ENCODE measurements around the gene CMTM4.

GRCh38 chr16:66559840-66560393 lies 6.3 kb upstream of the CMTM1 start:
- PRO-cap, result no peak
- CAGE, long polyA plus RNA, result no peak

- PRO-cap, result no peak
- CAGE, long polyA plus RNA, result no peak
Observed at GRCh38 chr16:66603488-66603836, 1.0 kb upstream of the CMTM3 start.

DNA sequence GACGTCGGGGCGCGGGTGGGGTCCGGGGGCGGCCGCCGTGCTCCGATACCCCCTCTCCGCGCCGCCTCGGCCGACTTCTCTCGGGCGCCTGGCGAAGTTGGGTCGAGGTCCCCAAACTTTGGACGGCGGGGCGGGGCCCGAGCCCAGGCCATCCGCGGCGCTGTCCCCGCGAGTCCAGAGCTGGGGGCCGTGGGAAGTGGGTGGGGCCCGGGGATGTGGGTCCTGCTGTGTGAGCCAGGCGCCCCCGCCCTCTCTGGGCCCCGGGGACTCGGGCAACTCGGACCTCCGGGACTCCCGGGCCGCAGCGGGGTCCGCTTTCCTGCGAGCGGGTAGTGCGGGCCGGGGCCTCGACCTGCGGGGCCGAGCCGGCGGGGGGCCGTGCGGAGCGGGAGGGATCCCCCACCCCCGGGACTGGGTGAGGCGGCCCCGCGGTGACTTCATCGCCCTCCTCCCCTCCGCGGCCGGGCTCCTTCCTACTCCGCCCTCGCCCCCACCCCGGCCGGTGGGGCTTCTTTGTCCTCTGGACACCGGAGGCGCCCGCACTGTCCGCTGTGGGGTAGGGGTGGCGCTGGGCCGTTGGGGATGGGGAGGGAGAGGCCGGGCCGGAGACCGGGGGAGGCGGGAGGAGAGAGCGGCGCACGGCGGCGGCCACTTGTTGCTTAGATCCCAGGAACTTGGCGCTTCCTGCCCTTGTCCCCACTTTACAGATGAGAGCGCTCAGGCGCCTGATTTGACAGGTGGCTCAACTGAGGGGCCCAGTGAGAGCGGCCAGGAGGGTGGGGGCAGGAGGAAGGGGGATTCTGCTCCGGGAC lies 714 bp downstream of the CMTM3 start:
- PRO-cap, result no peak
- CAGE, long polyA plus RNA, result no peak

- PRO-cap, result no peak
- CAGE, long polyA plus RNA, result no peak
Observed at GRCh38 chr16:66617807-66618200, 13.3 kb downstream of the CMTM3 start.

DNA sequence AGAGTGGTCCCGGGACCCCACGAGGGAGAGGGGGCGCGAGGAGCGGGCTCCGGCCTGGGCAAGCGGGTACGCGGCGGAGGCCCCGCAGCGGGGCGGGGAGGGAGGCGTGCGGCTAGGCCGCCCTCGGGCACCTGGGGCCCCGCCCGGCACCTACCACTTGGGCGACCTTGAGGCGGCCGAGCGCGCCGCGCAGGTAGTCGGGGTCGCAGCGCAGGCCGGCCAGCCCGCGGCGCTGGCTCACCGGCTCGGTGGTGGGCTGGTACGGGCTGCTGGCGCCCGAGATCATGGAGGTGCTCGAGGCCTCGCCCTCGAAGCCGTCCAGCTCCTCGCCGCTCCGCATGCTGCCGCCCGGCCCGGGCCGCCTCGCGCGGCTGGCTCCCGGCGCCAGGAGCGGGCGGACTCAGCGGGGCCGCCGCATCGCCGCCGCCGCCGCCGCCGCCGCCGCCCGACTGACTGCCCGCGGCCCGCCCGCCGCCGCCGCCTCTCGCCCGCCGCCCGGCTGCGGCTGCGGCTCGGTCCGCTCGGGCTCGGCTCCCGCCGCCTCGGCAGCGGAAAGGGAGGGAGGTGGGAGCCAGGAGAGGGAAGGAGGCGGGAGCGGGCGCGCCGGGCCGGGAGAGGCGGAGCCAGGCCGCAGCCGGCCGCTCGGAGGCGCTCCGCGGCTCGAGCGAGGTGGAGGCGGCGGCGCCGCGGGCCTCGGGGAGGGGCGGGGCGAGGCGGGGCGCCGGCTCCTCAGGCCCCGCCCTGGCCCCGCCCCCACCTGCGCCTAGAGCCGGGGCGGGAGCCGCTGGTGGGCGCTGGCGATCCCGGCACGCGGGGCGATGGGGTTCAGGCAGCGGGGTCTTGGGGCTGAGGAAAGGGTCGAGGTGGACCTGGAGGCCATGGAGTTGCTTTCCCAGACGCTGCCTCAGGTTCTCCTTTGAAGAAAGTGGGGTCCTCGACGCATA lies at the start of gene CMTM4:
CMTM4 (minus strand) TSS at position 558 of the 944 bp plus-strand sequence.
- PRO-cap, result no peak
- CAGE, long polyA plus RNA, result no peak

DNA sequence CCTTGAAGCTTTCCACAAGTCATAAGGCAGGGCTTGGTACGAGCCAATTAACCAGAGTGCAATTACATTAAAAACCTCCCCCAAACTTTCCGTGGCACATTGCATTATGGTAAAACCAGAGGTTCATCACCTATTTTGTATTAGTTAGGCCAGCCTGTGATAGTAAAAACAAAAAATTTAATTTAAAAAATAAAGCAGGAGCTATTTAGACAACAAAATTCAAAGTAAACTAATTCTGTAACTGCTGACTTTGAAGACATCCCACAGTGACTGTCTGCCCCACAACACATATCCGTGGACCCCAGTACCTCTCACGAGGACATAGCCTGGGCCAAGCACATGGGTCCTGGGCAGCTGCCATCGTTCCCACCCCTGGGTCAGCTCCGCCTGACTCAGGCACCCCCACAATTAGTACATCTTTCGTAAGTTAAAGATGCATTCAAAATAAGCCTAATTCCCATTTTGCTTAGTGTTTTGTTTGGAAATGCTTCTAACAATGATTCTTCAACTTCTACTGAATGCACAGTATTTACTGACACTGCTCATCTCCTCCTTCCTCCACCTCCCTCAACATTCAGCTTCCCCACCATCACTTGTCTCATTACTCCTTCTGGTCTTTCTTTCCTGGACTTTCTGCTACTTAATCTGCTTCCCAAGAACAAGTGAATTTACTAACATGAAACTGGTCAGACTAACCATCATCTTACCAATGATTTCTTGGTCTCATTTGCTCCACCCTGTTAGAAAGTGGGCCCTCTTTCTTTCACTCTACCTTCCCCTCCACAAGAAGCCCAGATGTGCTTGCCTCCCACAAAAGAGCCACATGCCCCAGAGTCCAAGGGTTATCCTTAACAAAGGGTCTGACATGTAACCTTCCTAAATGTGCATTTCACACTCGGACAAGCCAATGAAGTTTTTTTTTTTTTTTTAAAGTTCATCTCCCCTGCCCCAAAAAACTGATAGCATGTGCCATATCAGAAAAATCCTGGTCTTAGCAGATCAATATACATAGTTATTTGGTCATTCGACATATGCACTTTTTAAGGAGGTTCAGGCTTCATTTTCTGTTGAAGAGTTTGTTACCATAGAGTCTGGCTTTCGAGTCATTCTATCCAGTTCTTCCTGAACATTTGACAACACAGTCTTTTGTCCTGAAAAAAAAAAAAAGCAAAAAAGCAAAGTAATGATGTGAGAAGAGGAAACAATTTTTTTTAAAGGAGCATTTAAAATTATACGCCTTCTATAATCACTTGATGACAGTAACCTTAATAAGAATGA lies 26.6 kb upstream of the CMTM4 start:
- PRO-cap, result no peak
- CAGE, long polyA plus RNA, result no peak

DNA sequence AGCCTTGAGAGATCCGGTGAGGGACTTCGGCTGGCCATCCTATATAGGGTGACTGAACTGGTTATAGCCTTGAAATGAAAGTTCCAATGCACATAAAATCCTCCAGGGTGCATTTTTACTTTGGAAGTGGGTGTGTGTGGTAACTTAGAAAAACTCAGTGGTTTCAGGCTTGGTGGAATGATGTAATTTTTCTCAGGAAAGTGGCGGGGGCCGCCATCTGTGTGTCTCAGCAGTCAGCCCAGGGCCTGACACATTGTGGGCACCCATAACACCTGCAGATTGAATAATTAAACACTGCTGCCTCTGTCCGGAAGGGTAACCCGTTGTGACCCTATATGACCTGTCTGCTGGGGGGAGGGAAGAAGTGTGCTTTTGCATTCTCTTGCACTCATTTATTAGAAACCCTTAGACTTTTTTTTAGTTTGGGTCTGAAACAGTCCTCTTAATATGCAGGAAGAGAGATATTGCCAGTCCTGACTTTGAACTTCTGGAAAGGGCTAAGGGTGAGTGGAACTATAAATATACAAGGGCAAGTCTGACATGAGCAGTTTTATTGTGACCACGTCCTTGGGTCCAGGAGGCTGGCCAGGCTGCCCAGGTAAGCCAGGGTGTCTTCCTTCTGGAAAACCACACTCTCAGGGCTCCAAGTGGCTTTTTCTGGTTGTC lies 2.1 kb upstream of the PDP2 start:
- PRO-cap, result no peak
- CAGE, long polyA plus RNA, result no peak

GRCh38 chr16:66931787-66932447 lies 2.3 kb downstream of the CIAO2B start:
- PRO-cap, result no peak
- CAGE, long polyA plus RNA, result no peak

DNA sequence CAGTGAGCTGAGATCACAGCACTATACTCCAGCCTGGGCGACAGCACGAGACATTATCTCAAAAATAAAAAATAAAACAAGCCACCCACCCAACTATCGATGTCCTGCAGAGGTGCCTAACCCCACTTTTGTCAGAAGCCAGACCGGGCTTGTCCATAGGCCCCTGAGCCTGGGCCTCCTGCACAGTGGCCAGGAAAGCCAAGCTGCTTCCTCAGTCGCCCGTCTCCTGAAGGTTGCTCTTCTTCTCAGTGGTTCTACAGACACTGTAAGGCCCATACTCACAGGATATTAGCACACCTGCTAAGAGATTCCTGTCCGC lies 11.2 kb downstream of the CES2 start:
- PRO-cap, result no peak
- CAGE, long polyA plus RNA, result no peak

DNA sequence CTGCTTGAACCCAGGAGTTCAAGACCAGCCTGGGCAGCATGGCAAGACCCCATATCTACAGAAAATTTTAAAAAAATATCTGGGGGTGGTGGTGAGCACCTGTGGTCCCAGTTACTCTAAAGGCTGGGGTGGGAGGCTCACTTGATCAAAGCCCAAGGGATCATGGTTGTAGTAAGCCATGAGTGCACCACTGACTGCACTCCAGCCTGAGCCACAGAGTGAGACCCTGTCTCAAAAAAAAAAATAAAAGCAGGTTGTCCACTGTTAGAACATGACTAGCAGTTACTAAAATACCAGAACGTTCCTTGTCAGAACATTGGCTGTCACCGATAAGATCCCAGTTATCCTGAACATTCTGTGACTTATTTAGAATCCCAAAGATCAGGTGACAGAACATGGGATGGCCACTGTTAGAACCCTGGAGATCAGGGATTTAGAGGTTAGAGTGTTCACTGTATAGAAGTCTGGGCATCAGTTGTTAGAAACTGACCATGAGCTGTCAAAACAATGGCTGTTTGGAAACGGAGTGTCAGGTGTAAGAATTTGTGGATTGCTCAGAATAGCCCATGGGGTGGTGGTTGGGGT lies 8.5 kb downstream of the CES4A start:
- PRO-cap, result no peak
- CAGE, long polyA plus RNA, result no peak

- PRO-cap, result no peak
- CAGE, long polyA plus RNA, result no peak
Observed at GRCh38 chr16:67040479-67041340, 11.8 kb downstream of the CBFB start.

DNA sequence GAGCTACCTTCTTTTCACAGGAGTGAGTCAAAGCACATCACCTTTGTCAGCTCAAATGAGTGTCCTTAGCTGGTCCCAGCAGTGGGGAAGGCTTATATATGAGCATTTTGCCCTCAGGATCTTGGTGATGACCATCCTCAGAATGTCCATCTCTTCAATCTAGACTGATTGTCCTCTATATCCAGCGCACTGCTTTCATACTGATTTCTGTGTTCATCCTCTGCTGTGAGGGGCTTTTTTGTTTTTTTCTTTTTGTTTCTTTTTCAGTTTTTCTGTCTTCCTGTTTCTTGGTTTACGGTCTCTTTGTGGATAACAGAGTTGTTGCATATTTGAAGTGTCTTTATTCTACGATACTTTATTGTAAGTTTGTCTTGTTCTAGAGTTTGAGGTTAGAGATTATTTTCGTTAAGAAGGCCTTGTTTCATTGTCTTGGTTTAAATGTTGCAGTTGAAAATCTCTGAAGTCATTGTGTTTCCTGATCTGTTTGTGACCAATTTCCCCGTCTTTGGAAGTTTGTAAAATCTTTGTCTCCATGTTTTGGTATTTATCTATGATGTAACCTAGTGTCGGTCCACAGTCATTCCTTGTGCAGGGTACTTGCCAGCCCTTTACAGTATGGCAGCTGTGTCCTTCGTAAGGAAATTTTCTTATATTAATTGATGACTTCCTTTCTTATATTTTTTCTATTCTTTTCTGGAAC lies 25.1 kb downstream of the CBFB start:
- PRO-cap, result no peak
- CAGE, long polyA plus RNA, result no peak

DNA sequence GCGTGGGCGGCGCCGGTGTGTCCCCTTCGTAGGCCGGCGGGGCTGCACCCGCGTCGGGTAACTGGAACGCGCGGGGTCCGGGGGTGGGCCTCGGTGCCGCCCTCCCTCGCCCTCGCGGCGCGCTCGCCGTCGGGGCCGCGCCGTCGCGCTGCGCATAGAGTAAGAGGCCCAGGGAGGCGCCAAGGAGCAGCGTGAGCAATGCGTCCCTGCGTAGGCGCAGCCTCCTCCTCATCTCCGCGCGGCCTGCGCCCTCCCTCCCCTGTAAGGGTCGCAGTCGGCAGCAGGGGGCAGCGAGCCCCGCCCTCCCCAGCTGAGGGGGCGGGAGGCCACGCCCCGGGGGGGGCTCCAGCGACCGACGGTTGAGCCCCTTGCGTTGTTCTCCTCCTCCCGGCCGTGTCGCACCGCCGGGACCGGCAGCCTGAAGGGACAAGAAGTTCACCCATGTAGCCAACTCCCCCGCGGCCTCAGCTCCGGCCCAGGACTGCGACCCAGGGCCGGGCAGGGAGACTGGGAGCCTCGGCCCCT lies 482 bp downstream of the B3GNT9 start:
- PRO-cap, result no peak
- CAGE, long polyA plus RNA, result no peak

- PRO-cap, result no peak
- CAGE, long polyA plus RNA, result no peak
Observed at GRCh38 chr16:67165282-67166088, 940 bp downstream of the HSF4 start.

- PRO-cap, result no peak
- CAGE, long polyA plus RNA, result no peak
Observed at GRCh38 chr16:67182880-67183633, 706 bp downstream of the MATCAP1 start.

DNA sequence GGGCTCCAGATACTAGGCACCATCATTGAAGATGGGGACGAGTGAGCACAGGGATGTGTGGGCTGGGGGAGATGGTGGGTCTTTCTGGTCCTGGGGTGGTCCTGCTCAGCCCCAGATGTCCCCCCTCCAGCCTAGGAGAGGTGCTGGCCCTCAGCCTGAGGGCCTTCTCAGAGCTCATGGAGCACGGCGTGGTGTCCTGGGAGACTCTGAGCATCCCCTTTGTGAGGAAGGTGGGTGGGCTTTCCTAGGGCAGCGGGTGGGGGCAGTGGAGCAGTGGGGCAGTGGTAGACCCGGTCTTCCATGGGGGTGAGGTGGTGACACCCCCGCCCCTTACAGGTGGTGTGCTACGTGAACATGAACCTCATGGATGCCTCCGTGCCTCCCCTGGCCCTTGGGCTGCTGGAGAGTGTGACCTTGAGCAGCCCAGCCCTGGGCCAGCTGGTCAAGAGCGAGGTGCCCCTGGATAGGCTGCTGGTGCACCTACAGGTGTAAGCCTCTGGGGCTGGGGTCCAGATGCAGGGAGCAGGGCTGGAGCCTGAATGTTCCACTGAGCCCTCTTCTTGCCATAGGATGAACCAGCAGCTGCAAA lies 1.5 kb downstream of the ELMO3 start:
- PRO-cap, result no peak
- CAGE, long polyA plus RNA, result no peak

- PRO-cap, result no peak
- CAGE, long polyA plus RNA, result no peak
Observed at GRCh38 chr16:67216407-67216802, 10.5 kb upstream of the TMEM208 start.

- PRO-cap, result unidirectional peak, plus-strand start at chr16:67227363
- CAGE, long polyA plus RNA, result no peak
Observed at GRCh38 chr16:67227223-67227972, 468 bp downstream of the TMEM208 start.

GRCh38 chr16:67231298-67232221 lies 4.6 kb downstream of the TMEM208 start:
- PRO-cap, result no peak
- CAGE, long polyA plus RNA, result no peak

- PRO-cap, result no peak
- CAGE, long polyA plus RNA, result no peak
Observed at GRCh38 chr16:67347212-67347657, 20.6 kb downstream of the LRRC36 start.